ENCODE measurements around a stretch of chr17.

GRCh38 chr17:45291189-45291709 lies 25.6 kb downstream of the MAP3K14 start:
- PRO-cap: no peak

GRCh38 chr17:45404886-45406196 lies 27.3 kb downstream of the ARHGAP27 start:
- PRO-cap: no peak

DNA sequence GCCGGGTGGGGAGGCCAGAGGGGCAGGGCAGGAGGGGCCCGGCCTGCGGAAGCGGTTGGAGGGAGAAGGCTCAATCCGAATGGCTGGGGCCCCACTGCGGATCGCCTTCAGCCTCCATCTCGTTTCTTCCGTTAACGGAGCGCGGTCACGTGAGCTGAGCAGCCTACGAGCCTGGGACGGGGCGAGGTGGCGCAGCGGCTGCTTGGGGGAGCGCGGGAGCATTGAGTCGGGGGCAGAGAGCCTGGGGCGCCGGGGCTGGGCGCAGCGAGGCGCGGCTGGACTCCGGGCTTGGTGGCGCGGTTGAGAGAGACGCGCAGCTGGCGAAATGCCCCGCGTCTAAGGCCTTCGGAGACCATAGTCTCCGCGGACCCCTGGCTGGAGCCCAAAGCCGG lies 94.5 kb upstream of the PLEKHM1 start:
- PRO-cap: bidirectional peak, plus-strand start at position 269 of the sequence, minus-strand start at position 113 of the sequence

DNA sequence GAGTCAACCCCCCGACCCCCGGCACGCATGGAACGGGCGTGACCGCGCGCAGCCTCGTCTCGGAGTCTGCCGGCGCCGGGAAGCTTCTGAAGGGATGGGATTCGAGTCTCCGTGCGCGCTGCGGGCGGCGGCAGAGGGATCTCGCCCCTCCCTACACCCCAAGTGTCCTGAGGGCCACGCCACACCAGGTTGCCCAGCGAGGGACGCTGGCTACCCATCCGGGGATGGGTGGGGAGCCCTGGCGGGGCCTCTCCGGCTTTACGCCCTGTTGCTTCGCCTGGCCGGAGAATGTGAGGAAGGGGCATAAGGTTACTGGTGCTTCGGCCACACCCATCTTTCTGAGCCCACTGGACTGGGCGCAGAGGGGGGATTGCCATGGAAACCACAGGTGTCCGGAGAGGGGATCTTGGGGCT lies 1.8 kb downstream of the MAPT start:
- PRO-cap: no peak

DNA sequence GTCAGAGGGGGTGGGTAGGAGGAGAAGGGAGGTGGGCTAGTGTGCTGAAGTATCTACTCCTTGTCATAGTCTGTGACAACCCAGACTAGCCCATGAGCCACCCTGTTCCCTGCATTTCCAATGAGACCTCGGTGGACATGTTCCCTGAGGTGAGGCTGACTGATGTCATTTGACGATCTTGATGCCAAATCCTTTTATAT lies 21.2 kb downstream of the MAPT start:
- PRO-cap: no peak

GRCh38 chr17:45949030-45949593 lies 49.9 kb upstream of the STH start:
- PRO-cap: bidirectional peak, plus-strand start at chr17:45949301, minus-strand start at chr17:45949182

DNA sequence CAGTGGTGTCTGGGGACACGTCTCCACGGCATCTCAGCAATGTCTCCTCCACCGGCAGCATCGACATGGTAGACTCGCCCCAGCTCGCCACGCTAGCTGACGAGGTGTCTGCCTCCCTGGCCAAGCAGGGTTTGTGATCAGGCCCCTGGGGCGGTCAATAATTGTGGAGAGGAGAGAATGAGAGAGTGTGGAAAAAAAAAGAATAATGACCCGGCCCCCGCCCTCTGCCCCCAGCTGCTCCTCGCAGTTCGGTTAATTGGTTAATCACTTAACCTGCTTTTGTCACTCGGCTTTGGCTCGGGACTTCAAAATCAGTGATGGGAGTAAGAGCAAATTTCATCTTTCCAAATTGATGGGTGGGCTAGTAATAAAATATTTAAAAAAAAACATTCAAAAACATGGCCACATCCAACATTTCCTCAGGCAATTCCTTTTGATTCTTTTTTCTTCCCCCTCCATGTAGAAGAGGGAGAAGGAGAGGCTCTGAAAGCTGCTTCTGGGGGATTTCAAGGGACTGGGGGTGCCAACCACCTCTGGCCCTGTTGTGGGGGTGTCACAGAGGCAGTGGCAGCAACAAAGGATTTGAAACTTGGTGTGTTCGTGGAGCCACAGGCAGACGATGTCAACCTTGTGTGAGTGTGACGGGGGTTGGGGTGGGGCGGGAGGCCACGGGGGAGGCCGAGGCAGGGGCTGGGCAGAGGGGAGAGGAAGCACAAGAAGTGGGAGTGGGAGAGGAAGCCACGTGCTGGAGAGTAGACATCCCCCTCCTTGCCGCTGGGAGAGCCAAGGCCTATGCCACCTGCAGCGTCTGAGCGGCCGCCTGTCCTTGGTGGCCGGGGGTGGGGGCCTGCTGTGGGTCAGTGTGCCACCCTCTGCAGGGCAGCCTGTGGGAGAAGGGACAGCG lies 25.2 kb downstream of the STH start:
- PRO-cap: no peak

GRCh38 chr17:46039520-46039842 lies 40.4 kb downstream of the STH start:
- PRO-cap: no peak

DNA sequence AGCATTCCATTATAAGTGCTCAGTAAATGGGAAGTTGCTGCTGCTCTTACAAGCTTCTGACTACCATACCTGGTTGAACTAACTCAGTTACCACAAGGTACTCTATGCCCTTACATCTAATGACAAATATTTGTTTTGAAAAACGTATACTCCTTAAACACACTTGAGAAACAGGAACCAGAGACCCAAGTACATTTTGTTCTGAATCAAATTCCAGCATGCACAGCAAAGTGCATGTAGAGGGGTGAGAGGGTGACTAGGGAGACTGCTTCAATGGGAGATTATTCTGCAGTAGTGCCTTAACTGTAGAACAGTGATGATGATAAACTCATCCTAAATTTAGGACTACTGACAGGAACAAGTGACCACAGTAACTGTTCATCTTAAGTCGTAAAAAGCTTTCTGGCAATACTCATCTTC lies 83.5 kb downstream of the KANSL1 start:
- PRO-cap: no peak

DNA sequence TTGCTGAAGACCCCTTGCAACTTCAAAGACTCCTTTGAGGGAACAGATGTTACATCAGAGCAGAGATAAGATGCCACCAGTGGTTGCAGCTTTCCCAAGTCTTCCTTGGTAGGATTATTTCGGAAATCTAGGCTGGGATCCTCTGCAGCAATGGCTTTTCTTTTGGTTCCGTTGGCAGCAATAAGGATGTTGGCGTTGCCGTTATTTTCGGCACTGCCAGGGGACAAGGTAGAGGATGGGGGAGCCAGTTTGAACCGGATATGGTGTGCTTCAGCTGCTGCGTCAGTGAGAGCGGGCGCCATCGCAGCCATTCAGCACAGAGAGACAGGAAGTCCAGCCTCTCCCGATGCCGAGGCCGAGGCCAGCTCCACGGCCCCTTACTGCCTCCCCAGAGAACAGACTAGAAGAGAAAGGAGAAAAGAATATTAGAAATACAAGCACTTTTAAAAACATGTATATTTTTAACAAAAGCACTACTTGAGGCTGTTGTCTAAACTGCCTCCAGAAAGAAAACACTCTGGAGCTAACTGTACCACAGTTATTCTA lies 21.3 kb downstream of the KANSL1 start:
- PRO-cap: no peak

- PRO-cap: no peak
Measured at GRCh38 chr17:46259841-46260353, 35.0 kb upstream of the LRRC37A start.

GRCh38 chr17:46749469-46749957 lies 69.0 kb downstream of the WNT3 start:
- PRO-cap: no peak

GRCh38 chr17:46925461-46926003 lies 2.6 kb downstream of the GOSR2 start:
- PRO-cap: no peak

DNA sequence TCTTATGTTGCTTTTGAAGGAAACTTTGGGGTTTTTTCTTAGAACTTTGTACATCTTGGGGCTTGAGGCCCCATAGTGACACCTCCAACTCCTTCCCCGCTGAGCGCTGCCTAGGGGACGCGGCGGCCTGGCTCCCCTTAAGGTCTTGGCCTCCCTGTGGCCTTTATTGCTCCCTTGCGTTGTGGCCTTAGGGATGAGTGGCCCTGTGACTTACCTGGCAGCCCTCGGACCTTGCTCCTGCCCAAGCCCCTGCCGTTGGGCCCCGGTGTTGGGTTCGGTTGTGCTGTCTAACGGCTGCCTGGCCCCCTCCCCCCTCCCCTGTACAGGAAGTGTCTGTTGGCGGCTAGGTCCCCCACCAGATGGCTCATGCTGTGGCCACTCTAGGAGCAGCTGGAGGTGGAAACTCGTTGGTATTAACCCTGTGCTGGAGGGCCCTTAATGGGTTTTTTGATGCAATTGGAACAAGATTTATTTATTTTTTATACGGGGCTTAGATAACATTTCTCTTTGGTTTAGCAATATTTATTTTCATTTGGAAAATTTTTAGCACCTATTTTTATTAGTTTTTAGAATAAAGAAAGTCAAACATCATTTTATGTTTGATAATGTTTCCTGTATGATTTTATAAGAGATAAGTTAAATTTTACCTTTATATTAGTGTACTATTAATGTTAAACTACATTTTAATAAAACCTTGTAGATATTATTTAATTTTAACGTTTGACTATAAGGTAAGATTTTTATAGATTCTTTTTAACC lies 88.3 kb upstream of the RPRML start:
- PRO-cap: unidirectional peak, minus-strand start at position 322 of the sequence

- PRO-cap: no peak
Measured at GRCh38 chr17:47275171-47276070, 21.8 kb downstream of the ITGB3 start.

DNA sequence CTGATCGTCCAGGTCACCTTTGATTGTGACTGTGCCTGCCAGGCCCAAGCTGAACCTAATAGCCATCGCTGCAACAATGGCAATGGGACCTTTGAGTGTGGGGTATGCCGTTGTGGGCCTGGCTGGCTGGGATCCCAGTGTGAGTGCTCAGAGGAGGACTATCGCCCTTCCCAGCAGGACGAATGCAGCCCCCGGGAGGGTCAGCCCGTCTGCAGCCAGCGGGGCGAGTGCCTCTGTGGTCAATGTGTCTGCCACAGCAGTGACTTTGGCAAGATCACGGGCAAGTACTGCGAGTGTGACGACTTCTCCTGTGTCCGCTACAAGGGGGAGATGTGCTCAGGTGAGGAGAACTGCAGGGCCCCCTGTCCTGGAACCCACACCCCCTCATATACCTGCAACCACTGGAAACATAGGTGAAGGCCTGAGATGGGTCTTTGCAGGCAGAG lies 31.5 kb upstream of the EFCAB13 start:
- PRO-cap: no peak

DNA sequence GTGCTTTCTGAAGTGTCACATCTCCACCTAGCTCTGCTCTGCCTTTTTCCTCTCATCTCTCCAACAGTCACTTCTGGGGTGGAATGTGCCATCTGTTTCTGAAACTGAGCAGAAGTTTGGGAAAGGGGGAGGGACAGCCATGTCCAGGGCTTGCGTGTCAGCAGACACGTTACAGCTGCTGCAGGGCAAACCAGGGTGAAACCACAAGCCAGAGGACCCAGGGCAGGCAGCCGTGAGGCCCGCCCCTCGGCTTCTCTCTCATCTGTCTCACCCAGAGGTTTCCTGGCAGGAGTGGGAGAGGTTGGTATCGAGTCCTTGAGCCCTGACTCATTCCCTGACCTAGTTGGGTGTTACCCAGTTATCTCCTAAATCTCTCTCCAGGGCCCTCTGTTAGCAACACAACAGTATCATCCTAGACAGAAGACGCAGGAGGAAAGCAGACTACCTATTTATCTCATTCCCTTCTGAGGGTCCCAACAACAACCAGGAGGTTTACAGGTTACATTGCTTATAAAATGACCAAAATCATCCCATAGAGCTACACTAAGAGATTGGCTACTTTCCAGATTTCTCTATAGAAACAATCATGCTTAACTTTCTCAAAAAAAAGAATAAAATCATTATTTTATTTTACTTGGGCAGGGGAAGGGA lies 28.5 kb upstream of the NPEPPS start:
- PRO-cap: no peak

- PRO-cap: no peak
Measured at GRCh38 chr17:47608443-47609243, 41.1 kb upstream of the KPNB1 start.

DNA sequence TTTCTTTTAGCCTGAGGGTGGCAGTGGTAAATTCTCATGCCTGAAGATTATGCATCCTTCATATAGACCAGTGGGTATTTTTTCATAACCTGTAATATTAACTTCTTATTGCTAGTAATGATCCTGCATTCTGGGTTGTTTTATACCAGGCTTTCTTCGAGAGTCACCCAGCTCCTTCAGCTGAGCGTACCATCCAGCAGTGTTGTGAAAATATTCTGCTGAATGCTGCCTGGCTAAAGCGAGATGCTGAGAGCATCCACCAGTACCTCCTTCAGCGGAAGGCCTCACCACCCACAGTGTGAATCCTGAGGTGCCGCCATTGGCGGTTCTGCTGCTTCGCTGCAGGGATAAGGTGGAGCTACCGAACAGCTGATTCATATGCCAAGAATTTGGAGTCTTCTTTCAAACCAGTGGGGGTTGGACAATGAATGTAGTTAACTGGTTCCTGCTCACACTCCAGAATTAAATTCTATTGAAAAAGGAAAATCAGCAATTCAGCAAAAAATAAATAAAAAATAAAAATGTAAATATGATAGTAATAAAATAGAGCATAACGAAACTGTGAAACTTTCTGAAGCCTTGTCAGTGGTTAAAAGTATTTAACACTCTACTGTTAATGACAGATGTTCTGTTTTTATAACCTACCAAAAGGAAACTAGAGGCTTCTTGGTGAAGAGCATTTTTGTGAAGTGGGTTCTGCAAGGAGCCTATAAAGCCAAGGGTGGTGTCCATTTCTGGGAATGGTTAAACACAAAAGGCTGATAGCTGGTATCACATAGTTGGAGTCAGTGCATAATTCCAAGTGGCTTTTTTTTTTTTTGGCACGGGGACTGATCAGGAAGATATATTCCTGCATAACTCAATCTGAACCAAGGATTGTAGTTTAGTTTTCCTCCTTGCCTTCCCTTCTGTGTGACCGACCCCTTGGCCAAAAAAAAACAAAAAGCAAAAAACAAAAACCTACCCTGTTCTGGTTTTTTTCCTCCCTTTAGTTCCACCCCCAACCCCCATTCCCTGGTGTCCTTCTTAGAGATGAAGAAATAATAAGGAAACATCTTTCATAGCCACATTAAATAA lies 27.8 kb upstream of the KPNB1 start:
- PRO-cap: no peak

DNA sequence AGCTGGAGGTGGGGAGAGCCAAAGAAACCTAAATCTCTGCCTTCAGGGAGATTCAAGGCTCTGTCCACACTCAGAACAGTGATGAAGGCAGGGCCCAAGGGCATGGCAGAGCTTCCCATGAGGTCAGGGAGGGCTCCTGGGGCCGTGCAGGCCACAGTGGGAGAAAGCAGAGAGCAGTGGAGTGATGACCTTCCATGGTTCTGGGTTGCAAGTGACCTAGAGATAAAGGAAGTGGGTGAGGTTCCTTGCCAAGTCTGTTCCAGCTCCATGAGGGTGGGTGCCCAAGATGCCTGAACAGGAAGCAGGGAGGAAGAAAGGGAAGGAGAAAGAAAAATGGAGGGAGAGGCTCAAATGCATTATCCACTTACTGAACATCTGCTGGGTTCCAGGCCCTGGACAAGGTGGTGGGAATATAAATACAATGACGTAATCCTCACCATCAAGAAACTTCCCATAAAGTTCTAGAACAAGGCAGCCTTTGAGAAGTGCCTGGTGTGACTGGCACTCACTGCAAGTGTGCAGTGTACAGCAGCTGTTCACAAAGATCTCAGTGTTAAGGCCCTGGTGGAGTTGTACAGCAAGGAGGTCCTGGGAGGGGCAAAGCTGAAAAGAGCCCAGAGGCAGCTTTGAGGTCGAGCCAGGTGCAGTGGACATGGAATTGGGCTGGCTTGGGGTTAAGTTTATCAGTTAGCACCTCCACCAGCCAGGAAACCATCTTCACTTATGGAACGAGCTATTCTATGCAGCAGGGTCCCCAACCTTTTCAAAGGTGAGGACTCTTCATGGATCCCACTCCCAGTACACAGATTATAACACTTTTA lies 13.4 kb downstream of the TBKBP1 start:
- PRO-cap: no peak

All from A673 (cell line).